SK-MEL-5 (cell line): ENCODE measurements around a stretch of chr2.

GRCh38 chr2:196135776-196135975 is 35.7 kb downstream of the STK17B start:
RAMPAGE:
- cytosol, long total RNA, result no peak
- long total RNA, result no peak
- nucleus, long total RNA, result no peak

DNA sequence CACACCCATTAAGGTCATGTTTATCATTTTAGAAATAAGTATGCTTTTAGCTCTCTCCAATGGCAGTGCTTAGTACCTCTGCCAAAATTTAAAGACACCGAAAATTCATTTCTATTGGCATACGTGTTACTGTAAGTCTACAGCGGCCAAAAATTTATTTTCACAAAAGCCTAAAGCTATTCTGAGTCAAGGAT is 13.8 kb downstream of the STK17B start:
RAMPAGE:
- cytosol, long total RNA, result no peak
- long total RNA, result no peak
- nucleus, long total RNA, result no peak

DNA sequence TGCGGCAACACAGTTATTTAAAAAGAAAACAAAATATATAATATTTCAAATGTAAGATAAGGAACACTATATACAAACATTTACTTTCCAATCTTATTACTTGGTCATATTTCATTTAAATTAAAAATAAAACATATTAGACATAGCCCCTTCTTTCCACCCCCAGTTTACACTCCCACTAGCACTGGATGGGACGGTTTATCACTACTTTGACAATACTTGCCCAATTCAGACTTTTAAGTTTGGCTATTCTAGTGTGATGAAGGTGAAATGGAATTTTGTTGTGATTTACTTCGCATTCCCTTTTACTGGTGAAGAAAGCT is 6.1 kb downstream of the STK17B start:
RAMPAGE:
- cytosol, long total RNA, result no peak
- long total RNA, result no peak
- nucleus, long total RNA, result no peak

GRCh38 chr2:196166753-196167570 is 4.4 kb downstream of the STK17B start:
RAMPAGE:
- cytosol, long total RNA, result no peak
- long total RNA, result no peak
- nucleus, long total RNA, result no peak

RAMPAGE:
- cytosol, long total RNA, result no peak
- long total RNA, result no peak
- nucleus, long total RNA, result no peak
Observed at GRCh38 chr2:196182374-196183060, 11.1 kb upstream of the STK17B start.

GRCh38 chr2:196276081-196276347 is 104.6 kb upstream of the STK17B start:
RAMPAGE:
- cytosol, long total RNA, result no peak
- long total RNA, result no peak
- nucleus, long total RNA, result no peak

DNA sequence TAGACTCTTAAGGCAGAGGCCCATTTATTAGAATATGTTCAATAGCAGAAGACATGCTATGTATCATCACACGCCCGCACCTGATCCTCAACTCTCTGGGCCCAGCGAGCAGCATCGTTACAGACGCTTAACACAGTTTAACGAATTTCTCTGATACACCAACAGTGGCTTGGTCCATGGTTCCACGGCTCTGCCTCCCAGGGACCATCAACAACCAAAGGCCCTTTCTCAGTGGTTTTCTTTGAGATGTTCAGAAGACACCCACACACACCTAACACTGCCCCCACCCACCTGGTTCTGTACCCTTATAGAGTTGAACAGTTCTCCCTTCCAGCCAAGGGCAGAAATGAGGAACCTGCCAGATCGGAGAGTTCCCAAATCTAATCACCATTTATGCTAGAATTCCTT is 118.5 kb downstream of the HECW2 start:
RAMPAGE:
- cytosol, long total RNA, result no peak
- long total RNA, result no peak
- nucleus, long total RNA, result no peak

DNA sequence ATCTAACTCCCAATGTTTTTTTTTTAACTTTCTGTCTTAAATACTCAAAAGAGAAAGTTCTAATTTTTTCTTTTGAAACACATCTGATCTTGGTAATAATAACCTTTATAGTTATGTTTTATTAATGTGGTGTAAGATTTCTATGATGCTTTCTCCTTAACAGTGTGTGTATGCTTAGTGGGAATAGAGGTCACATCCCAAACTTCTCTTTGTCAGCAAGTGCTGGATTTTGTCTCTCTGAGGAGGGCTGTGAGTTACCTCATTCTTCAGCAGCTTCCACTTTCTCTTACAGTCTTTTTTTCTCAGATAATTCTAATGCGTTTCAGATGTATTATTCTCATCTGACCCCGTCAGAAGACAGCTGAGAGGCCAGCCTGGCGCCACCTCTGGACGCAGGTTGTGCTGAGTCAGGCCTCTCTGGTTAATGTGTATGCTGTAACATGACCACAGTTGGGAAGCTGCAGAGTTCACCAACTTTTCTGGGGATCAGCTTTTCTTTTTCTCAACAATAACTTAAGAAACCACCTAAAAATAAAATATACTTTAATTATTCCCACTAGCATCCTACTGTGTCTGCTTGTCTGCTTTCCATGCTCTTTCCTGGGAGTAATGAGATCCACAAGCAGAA is 79.4 kb downstream of the CCDC150 start:
RAMPAGE:
- cytosol, long total RNA, result no peak
- long total RNA, result no peak
- nucleus, long total RNA, result no peak

GRCh38 chr2:196919510-196920247 is 6.8 kb downstream of the PGAP1 start:
RAMPAGE:
- cytosol, long total RNA, result no peak
- long total RNA, result no peak
- nucleus, long total RNA, result no peak

DNA sequence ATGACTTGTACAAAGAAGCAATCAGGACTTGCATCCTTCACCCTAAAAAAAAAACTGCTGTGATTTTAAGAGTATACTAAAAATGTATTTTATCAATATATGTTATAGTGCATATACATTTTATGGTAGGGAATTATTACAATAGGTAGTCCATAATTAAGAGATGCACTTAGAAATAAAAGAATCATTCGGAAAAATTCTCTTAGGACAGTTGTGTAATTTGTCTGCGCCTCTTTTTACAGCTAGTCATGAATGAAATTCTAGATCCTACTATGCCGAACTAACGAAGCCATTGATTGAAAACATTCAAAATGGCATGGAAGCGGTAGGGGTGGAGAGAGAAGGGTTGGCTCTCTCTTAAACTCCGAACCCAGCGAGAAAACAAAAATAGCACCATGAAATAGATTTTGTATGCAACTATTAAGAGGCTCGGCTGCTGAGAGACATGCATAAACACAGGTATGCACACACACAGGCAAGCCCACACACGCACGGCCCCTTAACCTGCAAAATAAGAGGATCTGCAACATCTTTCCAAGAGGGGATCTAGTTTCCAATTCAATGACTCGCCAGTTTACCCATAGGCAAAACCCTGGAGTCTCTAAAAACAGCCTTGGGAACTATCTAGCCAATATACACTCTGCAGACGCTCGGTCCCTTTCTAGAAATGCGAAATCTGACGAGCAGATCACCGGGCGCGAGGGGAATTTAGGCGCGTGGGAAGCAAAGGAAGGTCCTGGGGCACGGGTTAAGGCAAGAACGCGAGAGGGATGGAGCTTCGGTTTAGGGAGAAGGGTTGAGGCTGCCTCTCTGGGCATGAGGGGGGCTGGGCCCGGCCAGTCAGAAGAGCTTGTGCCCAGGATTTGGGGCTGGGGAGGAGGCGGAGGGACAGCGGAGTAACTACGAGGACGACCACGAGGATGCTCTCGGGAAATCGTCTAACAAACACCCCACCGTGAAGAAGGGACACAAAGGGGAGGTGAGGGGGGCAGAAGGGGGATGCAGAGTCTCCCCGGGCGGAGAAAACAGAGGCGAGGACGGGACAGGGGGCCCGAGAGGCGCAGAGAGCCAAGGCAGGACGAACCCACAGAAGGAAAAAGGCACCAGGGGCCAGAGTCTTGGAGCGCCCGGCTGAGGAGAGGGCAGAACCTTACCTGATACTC is 810 bp downstream of the PGAP1 start:
RAMPAGE:
- cytosol, long total RNA, result no peak
- long total RNA, result no peak
- nucleus, long total RNA, result no peak

DNA sequence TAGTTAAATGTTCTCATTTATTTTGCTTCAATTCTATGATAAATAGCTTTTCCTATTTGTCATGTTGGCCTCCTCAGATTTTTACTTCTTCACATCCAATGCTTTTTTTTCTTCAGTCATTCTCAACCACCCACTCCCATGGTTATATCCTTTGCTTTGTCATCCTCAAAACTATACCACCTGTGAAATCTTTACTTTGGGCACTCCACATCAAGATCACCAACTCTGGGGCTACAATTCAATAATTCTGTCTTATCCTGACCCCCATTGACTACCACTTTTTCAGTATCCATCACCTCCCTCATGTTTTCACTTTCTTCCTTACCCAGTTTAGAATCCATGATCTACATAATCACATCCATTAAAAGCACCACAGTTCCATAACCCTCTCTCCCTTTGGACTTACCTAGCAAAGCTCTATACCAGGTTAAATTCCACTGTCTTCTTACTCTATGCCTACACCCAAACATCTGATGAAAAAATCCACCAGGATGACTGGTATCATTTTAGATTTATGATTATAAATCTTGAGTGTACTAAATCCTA is 54.5 kb upstream of the PGAP1 start:
RAMPAGE:
- cytosol, long total RNA, result no peak
- long total RNA, result no peak
- nucleus, long total RNA, result no peak

RAMPAGE:
- cytosol, long total RNA, result no peak
- long total RNA, result no peak
- nucleus, long total RNA, result no peak
Observed at GRCh38 chr2:197130355-197130704, 180.2 kb downstream of the ANKRD44 start.

DNA sequence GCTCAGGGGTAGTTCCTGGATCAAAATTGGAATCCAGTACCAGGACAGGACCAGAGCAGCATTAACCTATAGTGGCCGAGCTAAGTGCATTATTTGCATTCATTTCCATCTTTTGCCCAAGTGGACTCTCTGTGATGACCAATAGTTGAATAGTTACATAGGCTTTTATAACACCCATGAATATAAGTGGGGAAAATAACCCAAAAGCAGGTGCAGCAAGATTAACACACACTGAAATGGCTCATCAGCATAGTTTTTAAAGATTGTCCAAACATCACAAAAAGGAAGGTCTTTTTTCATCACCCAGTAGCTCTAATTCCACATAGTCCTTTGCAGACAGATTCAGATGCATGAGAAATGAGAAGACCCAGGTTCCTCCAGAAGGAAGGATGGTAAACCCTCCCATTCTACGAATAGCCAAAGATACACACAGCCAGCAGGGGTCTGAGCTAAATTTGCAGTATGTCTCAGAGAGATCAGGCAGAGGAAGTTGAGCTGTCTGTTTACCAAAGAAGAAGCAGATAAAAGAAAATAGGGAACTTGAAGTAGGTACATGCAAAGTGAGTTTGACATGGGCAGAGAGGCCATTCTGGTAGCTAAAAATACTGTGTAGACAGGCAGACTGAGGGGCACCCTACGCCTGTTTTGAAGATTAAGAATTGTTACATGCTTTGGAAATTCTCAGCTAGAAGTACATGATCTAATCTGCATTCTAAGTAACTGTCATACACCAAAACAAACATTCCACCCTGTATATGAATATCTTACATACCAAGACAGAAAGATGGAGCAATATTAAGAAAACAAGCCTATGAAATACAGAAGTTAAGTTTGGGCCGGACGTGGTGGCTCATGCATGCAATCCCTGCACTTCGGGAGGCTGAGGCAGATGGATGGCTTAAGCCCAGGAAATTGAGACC is 158.2 kb downstream of the ANKRD44 start:
RAMPAGE:
- cytosol, long total RNA, result no peak
- long total RNA, result no peak
- nucleus, long total RNA, result no peak

GRCh38 chr2:197250026-197250547 is 60.5 kb downstream of the ANKRD44 start:
RAMPAGE:
- cytosol, long total RNA, result no peak
- long total RNA, result no peak
- nucleus, long total RNA, result no peak

DNA sequence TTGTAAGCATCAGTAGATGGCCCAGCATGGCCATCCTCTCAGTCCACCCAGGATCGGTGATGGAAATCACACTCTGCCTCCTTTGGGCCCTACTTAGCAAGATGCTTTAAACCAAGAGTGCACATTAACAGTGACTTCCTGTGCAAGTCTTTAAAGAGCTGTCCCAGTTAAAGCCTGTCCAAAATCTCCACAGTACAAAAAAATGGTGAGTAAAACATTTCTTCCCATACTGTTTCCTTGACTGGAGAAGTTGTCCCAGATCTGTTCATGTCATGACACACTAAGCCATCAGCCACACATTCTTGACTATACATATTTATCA is 17.9 kb downstream of the ANKRD44 start:
RAMPAGE:
- cytosol, long total RNA, result no peak
- long total RNA, result no peak
- nucleus, long total RNA, result no peak

DNA sequence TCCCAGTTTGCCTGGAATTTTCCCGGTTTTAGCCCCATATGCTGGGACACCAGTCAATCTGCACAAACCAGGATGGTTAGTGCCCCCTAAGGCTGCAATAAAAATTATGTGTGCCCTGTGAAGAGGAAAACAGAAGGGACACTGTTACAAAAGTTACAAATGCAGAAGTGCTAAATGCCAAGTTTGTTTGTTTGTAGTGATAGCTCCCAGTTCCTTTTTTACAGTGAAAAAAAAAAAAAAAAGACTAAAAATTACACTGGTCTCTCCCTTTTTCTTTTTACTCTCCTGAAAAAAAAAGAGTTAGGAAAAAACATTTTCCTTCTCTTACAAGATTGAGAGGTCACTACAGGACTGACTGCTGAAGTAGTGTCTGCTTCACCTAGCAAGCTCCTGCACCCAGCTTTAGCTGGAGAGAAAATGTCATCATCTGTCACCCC is 3.2 kb downstream of the ANKRD44 start:
RAMPAGE:
- cytosol, long total RNA, result no peak
- long total RNA, result no peak
- nucleus, long total RNA, result no peak

GRCh38 chr2:197310953-197311541 is 467 bp upstream of the ANKRD44 start:
RAMPAGE:
- cytosol, long total RNA, result no peak
- long total RNA, result no peak
- nucleus, long total RNA, result no peak

GRCh38 chr2:197401596-197402034 is 33.2 kb downstream of the SF3B1 start:
RAMPAGE:
- cytosol, long total RNA, result no peak
- long total RNA, result no peak
- nucleus, long total RNA, result no peak

DNA sequence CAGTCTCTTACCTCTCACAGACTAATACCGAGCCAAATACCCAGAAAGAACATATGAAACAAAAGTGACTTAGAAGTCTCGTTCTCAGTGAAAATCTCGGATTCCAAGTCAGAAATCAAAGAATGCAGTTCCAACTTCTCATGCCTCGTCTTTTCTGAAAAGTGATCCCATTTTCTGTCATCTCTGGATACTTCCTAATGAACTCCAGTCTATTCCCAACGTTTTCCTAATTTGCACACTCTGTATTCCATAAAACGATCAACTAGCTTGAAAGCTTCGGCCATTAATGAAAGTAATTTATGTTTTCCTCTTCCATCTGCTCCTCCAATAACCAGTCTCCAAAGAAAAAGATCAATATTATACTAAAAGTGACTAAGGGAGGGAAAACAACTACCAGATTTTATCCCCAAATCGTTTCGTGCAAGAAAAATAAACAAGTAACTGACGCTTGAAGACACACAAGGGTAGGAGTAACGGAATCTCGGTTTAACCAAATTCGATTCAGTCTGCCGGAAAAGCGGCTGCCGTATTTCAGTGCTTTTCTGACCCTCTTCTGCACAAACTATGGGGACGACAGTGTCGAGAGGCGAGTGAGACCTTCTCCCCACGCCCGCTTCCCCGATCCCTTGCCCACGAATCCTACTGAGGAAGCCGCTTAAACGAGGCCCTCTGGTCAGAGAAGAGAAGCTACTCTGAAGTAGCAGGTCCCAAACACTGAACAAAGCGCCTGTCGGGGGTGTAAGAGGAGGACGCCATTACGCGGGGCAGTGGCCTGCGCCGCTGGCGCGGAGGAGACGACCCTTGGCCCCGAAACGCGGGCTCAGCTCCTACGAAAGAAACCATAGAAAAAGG is 555 bp downstream of the SF3B1 start:
RAMPAGE:
- cytosol, long total RNA, result no peak
- long total RNA, result no peak
- nucleus, long total RNA, result no peak

RAMPAGE:
- cytosol, long total RNA, result no peak
- long total RNA, result no peak
- nucleus, long total RNA, result no peak
Observed at GRCh38 chr2:197478460-197478822, 21.2 kb downstream of the HSPD1 start.